Tibial artery (tissue), 1 donor: ENCODE measurements around the gene IRF7.

GRCh38 chr11:290569-291401 lies 1.9 kb downstream of the PGGHG start:
- PRO-cap: no peak

DNA sequence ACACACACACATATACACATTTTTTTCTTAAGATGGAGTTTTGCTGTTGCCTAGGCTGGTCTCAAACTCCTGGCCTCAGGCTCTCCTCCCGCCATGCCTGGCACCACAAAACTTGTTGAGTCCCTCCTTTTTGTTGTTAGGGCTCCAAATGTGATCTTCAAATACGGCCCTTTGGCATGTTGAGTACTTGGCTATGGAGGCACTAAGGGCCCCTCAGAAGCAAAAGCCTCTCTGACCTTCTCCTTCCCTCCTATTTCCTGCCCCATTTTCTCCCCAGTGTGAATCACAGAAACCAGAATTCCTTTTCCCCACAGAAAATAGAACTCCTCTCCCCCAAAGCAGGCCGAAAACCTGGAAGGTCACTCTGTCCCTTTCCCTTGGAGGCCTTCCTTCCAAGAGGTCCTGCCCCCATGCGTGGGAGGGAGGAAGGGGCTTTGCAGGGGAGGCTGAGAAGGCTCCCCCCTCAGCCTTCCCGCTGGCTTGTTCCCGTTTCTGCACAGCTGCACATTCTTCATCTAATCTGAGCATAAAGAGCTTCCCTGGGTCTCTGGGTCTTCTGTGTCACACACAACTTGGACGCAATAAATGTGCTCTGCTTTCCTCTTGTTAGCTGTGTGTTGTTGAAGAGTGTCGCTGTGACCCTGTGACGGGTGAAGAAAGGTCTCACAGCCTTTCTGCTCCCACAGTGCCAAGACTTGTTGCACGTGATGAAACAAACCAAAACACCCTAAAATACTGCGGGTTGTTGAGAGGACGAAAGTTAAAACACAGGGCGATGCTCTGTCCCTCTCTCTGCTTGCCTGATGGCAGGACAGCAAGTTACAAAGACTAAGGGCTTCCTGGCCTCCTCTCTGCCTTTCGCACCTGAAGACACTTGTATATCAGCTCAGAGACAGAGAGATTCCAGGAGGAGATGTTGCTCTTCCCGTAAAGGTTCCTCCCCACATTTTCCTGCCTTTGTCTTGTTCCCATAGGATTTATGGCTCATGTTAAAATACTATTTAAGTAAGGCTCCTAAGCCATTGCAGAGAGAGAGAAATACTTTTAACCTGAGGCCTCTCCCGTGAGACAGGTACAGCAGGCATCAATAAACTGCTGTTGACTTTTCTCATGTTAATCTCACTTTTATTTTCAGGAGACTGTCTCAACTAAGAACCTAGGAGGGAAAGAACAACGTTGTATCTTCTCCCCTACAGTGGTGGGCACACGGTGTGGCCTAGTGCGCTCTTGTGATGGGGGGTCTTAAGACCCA lies 15.2 kb upstream of the IFITM3 start:
- PRO-cap: no peak

DNA sequence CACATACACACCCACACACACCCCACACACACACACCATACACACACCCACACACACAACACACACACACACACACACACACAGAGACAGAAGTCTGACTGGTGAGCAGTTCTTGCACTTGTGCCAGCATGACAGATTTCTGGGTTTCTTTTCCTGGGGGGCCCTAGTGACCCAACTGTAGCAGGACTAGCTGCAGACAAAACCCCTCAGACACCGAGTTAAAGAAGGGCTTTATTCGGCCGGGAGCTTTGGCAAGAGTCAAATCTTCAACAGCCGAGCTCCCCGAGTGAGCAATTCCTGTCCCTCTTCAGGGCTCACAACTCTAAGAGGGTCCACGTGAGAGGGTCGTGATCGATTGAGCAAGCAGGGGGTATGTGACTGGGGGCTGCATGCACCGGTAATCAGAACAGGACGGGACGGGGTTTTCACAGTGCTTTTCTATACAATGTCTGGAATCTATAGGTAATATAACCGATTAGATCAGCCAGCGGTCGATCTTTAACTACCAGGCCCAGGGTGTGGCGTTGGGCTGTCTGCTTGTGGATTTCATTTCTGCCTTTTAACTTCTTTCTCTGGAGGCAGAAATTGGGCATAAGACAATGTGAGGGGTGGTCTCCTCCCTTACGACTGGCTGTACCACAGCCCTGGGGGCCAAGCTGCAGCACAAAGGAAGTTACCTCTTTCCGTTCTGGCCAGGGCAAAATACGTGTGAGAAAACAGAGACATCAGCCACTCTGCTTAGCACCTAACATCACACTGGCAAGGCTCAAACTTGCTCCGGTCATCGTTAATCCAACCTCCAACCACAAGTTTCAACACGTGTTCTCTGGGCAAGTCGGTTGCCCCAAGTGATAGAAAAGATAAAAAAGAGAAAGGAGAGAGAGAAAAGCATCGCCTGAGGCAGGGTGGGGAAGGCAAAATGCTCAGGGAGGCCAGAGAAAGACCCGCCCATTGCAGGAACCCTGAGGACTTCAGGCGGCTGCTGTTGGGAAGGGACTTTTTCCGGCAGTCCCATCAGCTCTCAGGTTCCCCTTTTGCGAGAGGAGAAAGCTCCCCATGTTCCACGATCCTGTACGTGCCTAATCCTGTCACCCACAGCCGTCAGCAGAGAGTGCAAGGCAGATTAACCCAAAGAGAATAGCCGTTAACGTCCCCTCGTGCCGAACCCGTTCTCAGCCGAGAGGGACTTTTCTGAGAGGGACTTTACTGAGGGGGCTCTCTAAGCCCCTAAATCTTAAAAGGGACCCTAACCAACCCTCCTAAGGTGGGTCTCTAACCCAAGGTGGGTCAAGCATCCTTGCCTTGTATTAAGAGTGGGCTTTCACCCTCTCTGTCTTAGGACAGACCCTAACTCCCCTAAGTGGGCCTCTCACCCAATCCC lies 18.7 kb upstream of the B4GALNT4 start:
- PRO-cap: no peak

GRCh38 chr11:615851-616445 lies at the start of gene IRF7:
Gene IRF7, minus strand, starts transcription at chr11:615950.
- PRO-cap: bidirectional peak, plus-strand start at chr11:616132, minus-strand start at chr11:615950

DNA sequence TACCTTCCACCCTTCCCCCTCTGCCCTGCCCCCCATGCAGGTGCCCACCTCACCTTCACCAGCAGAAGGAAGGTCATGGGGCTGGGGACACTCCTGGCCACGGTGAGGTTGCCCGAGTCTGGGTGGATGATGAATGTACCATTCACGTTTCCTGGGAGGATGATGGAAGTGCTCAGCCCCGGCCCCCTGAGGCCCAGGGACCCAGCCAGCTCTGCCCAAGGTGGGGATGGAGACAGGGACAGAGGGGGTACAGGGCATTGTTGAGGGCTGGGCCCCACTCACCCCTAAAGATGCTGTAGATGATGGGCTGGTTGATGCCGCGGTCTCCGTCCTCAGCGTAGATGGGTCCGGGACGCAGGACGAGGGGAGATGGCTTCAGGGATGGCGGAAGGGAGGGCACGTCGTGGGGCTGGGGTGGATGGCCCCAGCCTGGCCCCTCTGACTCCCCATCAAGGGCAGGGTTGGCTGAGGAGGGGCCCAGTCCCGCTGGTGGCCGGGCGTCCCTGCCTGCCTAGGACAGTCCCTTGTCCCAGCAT lies 4.3 kb upstream of the IRF7 start:
- PRO-cap: no peak

- PRO-cap: no peak
Measured at GRCh38 chr11:688062-688850, 6.8 kb downstream of the DEAF1 start.

DNA sequence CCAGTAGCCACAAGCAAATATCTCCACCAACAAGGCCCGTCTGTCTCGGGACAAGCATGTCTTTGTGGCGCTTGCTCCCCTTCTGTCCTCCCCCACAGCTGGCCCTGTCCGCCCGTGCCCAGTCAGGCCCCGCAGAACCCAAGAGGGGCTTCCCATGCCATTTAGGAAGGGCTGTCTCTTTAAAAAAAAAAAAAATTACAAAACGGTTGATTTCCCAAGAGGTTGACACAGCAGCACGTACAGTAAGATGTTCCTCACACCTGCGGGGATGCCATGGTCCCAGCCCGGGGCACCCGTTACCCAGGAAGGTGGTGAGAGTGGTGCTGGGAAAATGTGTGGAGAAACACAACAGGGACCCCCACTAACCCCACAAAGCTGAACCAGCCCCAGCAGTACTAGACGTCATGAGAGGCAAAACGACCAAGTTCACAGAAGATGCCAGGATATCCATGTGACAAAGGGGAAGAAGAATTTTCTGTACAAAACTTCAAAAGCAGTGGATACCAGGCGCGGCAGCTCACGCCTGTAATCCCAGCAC lies 17.5 kb upstream of the TALDO1 start:
- PRO-cap: no peak

DNA sequence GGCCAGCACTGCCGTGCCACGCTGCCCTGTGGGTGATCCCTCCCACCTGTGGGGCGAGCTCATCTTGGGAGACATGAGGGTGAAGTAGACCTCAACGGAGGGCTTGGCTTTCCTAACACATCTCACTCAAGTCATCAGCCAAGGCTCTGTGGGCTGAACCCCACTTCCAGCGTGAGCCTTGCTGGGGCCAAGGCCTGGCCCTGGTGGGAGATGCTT lies 13.4 kb downstream of the GATD1 start:
- PRO-cap: no peak

DNA sequence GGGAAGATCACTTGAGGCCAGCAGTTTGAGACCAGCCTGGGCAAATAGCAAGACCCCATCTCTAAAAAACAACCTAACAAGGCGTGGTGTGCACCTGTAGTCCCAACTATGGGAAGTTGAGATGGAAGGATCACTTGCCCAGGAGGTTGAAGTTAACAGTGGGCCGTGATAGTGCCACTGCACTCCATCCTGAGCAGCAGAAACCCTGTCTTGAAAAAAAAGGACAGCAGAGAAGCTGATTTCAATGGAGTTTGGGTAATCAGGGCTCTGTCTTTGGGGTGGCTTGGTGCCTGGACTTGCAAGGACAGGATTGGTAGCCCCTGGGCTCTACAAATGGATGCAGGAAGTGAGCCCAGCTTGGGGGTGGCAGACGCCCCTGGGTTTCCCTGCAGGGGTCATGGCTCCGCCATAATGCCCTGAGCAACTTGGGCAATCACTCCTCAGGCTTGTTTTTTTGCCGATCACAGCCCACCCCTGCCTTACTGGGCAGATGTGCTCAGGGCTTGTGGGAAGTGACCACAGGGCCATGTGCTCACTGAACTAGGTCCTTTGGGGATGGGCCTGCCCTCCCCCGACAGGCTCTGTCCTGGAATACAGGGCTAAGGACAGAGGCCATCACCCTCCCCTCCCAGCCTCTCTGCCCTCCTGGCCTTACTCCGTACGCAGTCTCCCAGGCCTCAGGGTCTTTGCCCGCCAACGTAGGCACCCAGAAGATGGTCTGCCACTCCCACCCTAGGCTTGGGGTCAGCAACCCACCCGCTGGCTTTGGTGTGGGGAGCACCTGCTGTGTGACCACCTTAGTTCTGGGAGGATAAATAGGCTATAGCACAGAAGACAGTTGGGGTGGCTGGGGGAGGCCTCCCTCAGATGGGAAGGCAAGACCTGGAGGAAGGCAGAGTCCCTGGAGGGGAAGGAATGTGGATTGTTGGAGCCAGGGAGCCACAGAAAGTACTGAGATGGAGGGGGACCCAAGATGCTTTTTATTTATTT lies 3.7 kb downstream of the RPLP2 start:
- PRO-cap: no peak

- PRO-cap: no peak
Measured at GRCh38 chr11:821873-822899, 3.5 kb downstream of the PNPLA2 start.

DNA sequence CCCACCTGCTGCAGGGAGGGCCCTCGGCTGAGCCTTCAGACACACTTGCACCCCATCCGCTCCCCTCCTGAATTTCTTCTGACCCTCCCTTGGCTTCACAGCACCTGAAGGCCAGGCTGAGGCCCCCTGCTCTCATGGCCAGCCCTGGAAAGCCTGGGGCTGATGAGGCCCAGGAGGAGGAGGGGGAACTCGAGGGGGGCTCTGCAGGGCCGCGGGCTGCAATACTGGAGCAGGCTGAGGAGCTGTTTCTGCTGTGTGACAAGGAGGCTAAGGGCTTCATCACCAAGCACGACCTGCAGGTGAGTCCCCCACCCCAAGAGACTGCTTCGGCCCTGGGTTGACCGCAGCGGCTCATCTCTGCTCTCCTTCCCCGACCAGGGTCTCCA lies 748 bp downstream of the CRACR2B start:
- PRO-cap: no peak

GRCh38 chr11:828860-829885 lies 1.5 kb downstream of the CRACR2B start:
- PRO-cap: no peak

- PRO-cap: bidirectional peak, plus-strand start at chr11:833482, minus-strand start at chr11:833427
Measured at GRCh38 chr11:833308-833876, 640 bp downstream of the CD151 start.

GRCh38 chr11:854951-855748 lies 12.5 kb downstream of the TSPAN4 start:
- PRO-cap: no peak

DNA sequence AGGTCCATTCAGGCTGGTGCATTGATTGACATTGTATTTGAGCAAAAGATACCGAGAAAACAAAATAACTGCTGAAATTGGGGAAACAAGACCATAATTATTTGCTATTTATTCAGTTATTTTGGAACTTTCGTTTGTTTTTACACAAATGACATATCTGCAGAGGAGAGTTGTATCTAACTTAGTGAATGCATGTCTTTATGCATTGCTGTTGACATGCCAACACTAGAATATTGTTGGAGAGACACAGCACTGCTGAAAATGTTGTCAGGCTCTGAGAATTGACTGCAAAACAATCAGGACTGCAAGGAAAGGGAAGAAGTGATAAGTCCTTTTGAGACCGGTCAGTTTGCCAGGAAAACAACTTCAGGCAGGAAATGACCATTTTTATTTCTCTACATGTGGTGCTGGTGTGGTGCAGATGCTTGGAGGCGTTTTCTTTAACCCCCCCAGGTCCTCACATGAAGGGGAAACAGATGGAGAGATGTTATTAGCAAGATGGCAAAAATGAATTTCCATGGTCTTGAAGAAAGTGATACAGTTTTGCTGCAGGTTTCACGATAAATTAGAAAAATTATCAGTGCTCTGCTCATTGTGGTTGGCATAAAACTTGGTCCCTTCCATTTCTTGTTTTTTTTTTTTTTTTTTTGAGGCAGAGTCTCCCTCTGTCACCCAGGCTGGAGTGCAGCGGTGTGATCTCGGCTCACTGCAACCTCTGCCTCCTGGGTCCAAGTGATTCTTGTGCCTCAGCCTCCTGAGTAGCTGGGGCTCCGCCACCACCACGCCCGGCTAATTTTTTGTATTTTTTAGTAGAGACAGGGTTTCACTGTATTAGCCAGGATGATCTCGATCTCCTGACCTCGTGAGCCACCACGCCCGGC lies 5.7 kb downstream of the AP2A2 start:
- PRO-cap: no peak

DNA sequence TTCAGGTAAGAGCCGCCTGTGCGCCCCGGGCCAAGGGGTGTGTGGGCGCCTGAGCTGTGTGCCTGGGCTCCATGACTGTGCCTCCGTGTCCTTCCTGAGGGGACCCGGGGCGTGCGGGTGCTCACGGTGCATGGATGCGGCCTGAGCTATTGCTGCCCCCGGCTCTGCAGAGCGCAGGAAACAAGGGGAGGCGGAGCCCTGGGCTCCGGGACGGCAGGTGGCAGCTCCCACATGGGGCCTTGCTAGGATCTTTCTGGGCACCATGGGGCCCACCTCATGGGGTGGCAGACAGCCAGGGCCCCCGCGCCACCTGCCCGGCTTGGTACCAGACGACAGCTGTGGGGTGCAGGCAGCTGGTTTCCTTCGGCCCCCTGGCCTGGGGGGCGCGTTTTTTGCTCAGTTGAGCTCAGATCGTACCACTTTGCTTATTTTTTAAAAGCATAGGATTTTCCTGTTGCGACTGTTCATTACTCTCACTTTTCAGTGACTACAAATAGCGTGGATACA lies 28.3 kb downstream of the MUC6 start:
- PRO-cap: no peak

DNA sequence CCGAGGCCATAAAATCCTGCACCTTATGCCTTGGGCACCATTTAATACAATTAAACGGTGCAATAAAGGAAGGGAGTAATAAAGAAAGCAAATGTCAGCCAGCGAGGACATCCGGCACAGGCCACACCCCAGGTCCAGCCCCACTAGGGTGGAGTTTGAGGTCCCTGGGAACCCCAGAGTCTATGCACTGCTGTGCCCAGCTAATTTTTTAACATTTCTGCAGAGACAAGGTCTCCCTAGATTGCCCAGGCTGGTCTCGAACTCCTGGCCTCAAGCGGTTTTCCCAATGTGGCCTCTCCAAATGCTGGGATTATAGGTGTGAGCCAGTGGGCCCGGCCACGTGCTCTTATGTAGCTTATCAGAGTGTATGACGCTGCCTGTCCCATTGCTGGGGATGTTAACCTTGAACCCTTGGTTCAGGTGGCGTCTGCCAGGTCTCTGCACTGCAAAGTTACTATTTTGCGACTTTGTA lies 24.6 kb upstream of the MUC6 start:
- PRO-cap: no peak

- PRO-cap: no peak
Measured at GRCh38 chr11:1074722-1075798, 38.5 kb upstream of the MUC6 start.

- PRO-cap: no peak
Measured at GRCh38 chr11:1207438-1207951, 15.4 kb upstream of the MUC5B start.

DNA sequence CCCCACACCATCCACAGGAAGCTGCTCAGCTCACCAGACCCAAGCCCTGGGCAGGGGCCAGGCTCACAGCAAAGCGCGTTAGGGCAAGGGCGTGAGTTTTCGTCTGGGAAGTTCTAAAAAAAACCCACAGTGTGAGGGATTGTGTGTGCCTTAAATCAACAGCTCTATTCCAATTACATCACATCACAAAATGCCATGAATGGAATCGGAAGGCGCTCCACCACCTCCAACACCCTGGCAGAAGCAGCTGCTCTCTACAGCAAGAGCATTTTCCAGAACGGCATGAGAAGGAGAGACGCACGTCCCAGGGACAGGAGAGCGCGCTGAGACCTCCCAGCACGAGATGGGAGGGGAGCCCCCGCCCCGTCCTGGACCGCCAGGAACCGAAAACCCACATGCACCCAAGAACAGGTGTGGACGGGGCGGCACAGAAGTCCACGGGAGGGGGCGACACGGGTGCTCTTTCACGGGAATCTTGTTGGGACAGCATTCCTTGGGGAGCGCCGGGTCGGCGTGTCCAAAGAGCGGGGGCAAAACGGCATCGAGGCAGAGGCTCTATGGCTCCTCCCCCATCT lies 32.9 kb downstream of the TOLLIP start:
- PRO-cap: no peak